Colon Carcinoma Metastatic in the Lung (tissue), 2 donors: ENCODE measurements around the gene ADCK2.

DNA sequence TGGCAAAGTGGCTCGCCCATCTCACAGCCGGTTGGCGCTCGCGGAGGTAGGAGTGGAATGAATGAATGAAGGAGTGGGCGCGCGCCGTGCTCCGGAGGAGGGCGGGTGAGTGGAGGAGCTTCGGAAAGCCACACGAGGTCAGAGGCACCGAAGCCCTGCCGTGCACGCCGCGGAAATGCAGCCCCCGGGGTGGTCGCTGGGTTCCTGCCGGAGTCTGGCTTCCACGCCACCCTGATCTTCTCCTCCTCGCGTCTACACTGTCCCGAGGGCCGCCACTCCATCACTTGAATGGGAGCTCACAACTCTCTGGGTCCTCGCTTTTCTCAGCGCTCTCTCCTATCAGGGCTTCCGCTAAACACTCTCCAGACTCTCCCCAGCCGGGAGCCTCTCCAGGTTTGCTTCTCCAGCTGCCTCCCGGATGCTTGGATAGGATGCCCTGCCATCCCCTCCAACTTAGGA is 657 bp upstream of the HIPK2 start:
- PRO-cap, 2 experiments = no peak in any of the 2 experiments

- PRO-cap, 2 experiments = no peak in any of the 2 experiments
These were observed 8.9 kb upstream of the TBXAS1 start for GRCh38 chr7:139820113-139820523.

DNA sequence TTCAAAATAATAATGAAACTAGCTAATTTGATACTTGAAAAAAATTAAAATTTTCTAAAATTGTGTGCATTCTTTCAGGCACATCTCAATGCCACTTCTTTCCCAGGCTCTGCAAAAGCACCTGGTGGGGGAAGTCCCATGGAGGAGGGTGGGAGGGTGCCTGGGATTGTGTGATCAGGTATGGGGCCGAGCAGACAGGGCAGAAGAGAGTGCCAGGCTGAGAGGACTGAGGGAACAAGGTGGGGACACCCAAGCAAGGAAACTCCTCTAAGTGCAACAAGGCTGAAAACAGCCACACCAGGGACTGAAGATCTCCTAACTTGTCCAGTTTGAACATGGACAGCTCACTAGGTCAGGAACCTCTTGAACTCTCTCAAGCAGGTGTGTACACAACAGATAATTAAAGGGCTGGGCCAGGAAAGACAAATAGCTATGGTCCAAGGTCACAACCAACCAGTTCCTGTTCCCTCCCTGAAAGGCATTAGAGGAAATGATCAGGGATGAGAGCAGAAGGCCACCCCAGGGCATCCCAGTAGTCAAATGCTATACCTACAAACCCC is 13.7 kb downstream of the PARP12 start:
- PRO-cap, 2 experiments = no peak in any of the 2 experiments

- PRO-cap, 2 experiments = peak in 1 of 2 experiments; most common minus-strand start chr7:140060342 (in 1)
These were observed 2.4 kb downstream of the PARP12 start for GRCh38 chr7:140060235-140060841.

- PRO-cap, 2 experiments = no peak in any of the 2 experiments
These were observed 36.1 kb upstream of the PARP12 start for GRCh38 chr7:140098679-140099397.

DNA sequence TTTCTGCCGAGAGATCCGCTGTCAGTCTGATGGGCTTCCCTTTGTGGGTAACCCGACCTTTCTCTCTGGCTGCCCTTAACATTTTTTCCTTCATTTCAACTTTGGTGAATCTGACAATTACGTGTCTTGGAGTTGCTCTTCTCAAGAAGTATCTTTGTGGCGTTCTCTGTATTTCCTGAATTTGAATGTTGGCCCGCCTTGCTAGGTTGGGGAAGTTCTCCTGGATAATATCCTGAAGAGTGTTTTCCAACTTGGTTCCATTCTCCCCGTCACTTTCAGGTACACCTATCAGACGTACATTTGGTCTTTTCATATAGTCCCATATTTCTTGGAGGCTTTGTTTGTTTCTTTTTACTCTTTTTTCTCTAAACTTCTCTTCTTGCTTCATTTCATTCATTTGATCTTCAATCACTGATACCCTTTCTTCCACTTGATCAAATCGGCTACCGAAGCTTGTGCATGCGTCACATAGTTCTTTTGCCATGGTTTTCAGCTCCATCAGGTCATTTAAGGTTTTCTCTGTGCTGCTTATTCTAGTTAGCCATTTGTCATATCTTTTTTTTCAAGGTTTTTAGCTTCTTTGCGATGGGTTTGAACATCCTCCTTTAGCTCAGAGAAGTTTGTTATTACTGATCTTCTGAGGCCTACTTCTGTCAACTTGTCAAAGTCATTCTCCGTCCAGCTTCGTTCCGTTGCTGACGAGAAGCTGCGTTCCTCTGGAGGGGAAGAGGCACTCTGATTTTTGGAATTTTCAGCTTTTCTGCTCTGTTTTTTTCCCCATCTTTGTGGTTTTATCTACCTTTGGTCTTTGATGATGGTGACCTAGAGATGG is 45.1 kb upstream of the PARP12 start:
- PRO-cap, 2 experiments = no peak in any of the 2 experiments

GRCh38 chr7:140153777-140154396 is 22.9 kb downstream of the KDM7A start:
- PRO-cap, 2 experiments = no peak in any of the 2 experiments

DNA sequence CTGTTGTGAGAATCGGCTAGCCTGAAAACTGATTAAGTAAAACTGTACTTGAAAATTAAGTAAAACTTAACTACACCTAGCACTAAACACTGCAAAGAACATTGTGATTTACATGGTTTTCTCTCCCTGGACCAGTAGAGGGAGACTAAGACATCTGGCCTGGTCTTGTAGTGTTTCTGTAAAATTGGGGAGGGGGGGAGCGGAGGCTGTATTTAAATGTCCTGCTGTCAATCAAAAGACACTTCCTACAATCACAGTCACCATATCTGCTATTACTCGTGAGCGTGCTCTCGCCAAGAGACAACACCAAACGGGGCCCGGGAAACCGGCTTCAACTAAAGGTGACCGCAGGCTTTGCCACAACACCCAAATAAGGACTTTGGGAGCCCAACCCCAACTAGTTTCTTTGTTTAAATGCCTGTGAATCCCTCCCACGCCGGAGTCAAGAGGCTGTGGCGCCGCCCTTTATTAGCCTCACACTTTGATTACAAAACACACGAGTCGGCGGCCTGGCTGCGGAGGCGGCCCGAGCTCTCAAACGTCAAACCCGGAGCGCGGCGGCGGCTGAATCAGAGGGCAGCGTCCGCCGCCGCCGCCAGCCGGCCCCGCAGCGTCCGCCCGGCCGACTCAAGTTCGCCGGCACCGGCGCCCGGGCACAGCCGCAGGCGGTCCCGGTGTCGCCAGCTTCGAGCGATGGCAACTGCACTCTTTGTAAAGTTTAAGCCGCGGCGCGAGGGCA is 1.4 kb downstream of the KDM7A start:
- PRO-cap, 2 experiments = peak in 2 of 2 experiments; most common plus-strand start position 495 of the sequence (in 2); most common minus-strand start position 312 of the sequence (in 1)

DNA sequence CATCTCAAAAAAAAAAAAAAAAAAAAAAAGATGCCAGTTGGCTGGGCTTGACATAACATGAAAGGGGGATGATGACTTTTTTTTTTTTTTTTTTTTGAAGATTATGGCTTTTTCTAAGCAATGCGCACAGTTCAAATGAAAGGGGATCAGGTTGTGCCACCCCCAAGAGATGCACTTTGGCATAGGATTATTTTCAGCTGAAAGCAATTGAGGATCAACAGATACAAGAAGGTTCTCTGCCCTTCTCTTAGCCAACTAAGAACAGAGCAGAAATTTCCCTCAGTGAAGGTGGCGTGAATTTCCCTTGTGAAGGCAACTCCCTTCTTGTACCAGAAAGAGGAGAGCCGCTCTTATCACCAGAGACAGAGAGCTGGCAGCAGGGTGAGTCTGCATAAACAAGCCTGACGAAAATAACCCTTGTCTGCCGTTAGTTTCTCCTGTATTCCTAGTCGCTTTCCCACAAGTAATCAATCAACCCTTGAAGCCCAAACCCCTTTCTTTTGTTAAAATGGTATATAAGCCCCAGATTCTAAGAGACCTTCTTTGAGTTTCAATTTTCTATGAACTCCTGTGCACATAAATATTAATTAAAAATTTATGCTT is 28.6 kb upstream of the MKRN1 start:
- PRO-cap, 2 experiments = no peak in any of the 2 experiments

- PRO-cap, 2 experiments = peak in 1 of 2 experiments; most common plus-strand start chr7:140518115 (in 1)
These were observed 38.8 kb upstream of the MKRN1 start for GRCh38 chr7:140518061-140518530.

DNA sequence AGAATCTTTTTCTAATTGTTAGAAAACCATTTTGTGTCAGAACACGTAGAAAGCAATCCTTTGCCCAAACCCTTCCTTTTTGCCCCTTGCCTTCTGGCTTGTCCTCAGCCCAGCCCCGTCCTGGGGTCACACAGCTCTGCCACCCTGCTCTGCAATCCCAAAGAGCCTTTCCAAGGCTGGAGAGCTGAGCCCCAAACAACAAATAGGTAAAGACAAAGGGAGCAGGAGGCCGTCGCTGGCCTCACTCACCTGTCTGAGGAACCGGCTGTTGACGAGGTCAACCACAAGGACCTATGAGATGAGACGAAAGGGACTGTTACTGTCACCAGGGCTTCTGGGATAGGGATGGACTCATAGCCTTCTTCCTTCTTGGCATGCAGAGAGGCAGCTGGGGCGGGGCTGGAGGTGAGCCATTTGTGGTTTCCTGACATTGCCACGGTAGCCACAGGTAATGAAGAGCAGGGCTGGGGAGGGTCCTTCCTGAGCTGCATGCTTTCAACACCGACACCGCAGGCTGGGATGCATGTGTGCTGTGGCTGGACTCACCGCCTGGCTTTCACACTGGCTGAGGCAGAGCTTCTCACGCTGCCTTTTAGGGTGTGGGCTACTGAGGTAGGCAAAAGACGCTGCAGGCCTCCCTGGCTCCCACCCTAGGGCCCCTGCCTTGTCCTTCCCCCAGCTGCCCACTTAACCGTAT is 46.3 kb upstream of the MKRN1 start:
- PRO-cap, 2 experiments = no peak in any of the 2 experiments

DNA sequence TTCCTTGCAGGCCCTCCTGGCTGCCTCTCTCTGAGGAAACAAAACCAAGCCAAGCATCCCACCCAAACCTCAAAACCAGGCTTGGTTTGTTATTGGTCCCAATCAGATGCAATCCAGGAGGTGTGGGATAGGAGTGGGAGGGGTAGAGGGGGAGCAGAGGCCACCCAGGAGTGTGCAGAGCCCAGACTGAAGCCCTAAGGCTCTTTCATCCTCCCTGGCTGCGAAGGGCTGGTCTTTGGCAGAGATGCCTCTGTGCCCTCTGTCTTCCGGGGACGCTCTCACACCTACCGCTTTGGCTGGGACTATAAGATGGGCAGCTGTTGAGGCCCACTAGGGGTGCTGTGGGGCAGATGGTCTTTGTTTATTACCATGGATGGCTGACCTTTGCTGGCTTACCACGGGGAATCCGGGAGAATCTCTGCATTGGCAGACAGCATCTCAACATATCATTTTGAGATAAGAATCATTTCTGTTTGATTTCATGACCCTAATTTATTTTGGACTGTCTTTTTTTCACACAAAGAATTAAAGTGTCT is 6.4 kb upstream of the DENND2A start:
- PRO-cap, 2 experiments = no peak in any of the 2 experiments

- PRO-cap, 2 experiments = peak in 2 of 2 experiments; most common plus-strand start chr7:140672916 (in 1); most common minus-strand start chr7:140672831 (in 1)
These were observed at the start of gene ADCK2 for GRCh38 chr7:140672537-140672994. TSS of gene ADCK2 (plus strand) at chr7:140672945.

GRCh38 chr7:140720540-140721327 is 24.2 kb downstream of the NDUFB2 start:
- PRO-cap, 2 experiments = no peak in any of the 2 experiments

DNA sequence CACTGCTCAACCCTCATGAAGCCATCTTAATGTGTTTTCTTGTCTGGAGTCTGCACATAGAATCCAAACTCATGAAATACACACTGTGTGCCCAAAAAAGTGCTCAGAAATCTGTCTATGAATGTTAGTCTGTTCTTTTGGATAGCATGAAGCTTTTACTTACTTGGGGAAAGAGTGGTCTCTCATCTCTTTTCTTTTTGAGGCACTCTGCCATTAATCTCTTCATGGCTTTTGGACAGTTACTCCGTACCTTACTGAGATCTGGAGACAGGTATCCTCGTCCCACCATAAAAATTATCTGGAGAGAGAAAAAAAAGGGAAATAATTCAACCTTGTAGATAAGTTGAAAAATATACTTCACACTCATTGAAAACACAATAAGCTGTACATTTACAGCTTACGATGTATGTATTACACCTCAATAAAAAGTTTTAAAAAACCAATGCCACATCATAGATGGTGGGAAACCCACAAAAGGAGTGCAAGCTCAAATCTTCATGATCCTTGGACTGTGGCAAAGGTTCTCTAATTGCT is 43.2 kb downstream of the NDUFB2 start:
- PRO-cap, 2 experiments = no peak in any of the 2 experiments

- PRO-cap, 2 experiments = no peak in any of the 2 experiments
These were observed 38.3 kb downstream of the BRAF start for GRCh38 chr7:140886401-140886850.

- PRO-cap, 2 experiments = no peak in any of the 2 experiments
These were observed 23.5 kb downstream of the MRPS33 start for GRCh38 chr7:140991324-140991593.

- PRO-cap, 2 experiments = no peak in any of the 2 experiments
These were observed 17.8 kb upstream of the MRPS33 start for GRCh38 chr7:141032490-141033002.

DNA sequence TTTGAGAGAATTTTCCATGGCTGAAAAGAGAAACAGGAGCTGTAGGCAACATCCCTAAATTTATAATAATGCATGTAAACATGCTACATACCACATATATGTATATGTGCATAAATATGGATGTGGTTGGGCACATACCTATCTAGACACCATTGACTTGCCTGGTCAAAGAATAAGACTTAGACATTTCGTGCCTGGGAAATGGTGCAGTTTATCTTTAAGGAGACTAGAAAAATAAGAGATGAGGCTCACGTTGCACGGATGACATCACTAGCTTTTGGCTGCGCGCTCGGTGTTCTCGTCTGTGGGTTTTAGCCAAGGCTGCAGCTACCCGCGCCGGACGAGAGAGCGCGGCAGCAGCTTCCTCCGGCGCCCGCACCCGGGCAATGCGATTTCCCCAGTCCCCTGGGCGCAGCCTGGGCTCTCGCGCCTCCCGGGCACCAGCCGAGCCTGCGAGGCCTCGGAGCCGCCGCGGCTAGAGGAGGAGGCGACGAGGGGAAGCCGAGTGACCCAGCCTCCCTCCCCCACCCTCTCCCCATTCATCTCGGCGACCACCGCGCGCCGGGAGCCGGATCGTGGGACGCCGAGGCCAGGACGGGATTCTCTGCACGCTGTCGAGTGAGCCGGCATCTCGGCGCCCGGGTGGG is 1.4 kb upstream of the TMEM178B start:
- PRO-cap, 2 experiments = no peak in any of the 2 experiments

- PRO-cap, 2 experiments = no peak in any of the 2 experiments
These were observed 687 bp upstream of the TMEM178B start for GRCh38 chr7:141072955-141073799.